ENCODE data around the genes ADCY4 and NOVA1.

DNA sequence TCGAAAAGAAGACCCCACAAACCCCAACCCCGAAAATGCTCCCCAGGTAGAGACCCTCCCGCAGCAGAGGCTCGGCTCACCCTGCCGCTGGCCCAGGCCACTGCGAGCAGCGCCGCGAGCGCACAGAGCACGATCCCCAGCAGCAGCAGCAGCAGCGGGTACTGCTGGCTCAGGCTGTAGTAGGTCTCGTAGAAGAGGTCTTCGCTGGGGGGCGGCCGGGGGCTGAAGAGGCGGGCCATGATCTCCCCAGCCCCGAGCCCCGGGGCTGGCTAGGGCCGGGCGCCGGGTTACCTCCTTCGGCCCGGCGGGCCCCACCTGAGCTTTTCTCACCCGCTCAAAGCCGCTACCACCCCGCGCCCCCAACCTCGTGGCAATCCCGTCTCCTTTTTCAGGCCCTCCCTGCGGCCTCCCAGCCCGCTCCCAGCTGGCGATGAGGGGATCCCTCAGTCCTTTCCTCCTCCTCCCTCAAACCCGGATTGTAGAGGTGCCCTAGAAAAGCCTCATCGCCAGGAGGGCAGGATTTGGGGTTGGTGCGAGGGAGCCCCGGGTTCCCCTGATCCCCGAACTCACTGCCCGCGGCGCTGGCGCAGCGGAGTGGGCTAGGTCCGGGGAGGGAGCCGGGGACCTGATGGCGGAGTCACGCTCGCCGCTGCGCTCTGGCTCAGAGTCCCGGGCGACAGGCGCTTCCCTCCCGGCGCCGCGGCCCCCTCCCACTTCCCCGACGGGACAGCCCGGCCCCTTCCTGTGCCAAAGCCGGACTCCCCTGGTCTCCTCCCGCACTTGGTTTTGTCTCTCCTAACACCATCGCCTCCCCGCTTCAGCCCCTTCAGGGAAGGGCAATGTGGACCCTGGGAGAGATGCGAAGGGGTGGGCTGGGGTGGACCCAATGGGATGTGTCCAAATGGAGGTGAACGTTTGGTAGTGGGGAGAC is at the start of gene ADCY4:
ADCY4 (minus strand) TSS at position 658 of the 931 bp plus-strand sequence.
- RRBS = 85% methylated on average over 29 of the region's 67 CpGs

GRCh38 chr14:24380298-24380520 is 12.2 kb downstream of the NFATC4 start:
- RRBS = no CpG with 5 or more reads among the region's 4 CpGs

DNA sequence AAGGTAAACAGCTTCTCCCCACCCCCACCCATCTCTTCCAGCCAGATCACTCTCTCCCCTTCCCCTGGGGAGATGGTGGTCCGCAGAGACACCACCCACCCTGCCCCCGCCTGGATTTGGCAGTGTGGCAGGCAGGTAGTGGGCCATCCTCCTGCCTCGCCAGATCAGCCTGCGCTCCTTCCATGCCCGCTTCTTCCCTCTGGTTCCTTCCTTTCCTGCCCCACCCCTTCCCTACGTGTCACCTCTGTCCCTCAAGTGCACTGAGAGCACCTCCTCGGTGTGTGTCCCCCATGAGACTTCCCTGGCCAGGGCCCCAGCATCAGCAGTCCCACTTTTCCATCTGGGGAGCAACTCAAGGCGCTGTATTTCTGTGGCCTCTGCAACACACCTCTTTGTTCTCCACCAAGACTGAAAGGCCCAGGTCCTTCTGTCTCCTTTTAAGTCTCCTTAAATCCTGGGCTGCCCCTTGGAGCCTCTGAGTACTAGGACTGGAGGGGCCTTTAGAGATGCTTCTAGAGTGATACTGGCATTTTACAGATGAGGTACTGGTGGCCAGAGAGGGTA is 721 bp downstream of the NYNRIN start:
- RRBS = no CpG with 5 or more reads among the region's 8 CpGs

GRCh38 chr14:24425201-24425630 is 4.3 kb downstream of the CBLN3 start:
- RRBS = no CpG with 5 or more reads among the region's 2 CpGs

GRCh38 chr14:24436276-24437278 is 6.0 kb downstream of the SDR39U1 start:
- RRBS = 64% methylated on average over 4 of the region's 13 CpGs

DNA sequence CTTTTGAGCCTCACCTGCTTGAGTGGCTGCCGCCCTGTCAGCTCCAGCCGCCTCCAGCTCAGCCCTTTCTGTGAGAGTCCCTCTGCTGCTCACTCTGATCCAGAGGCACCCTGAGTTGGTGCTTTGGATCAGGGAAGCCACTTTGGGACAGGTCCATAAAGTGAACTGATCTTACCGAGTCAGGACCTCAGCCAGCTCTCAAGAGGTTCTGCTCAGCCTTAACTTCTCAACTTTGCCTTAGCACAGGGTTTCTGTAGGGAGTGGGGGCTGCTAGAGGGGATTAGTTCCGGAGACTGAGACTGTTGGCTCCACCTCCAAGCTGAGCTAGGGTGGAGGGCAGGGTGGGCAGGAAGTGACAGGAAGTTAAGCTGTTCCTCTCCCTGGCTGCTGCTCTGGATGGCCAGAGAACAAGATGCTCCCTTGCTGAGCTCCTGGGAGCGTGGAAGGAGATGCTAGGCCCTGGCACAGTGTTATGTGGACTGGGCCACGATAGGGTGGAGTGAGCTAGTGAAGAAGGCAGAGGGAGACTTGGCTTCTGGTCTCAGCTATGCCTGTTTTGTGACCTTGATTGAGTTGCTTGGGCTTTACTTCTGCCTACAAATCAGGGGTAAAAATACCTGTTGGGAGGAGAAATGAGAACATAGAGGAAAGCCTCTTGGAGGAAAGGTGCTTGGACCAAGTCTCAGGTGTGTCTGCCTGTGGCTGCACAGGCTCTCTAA is 5.1 kb downstream of the SDR39U1 start:
- RRBS = no CpG with 5 or more reads among the region's 6 CpGs

DNA sequence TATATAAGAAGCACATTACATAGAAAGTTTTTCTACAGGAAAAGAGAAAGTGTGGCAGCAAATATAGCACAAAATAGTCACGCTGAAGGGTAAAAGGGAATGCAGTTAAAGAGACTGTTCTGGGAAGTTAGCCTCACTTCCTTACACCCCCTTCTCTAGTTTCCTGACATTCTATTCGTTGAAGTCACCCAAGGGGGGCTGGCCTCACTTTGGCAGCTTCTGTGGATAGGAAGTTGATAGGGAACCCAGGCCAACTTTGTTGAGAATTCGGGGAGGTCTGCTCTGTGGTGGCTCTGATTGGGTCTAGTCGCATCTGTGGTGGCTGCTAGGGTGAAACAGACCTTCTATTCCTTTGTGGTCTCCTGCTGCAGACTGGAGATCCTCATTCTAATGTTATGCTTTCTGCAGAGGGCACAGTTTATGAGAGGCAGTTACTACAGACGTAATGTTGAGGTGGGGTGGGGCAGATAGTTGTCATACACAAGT is 28.7 kb upstream of the GZMB start:
- RRBS = no CpG with 5 or more reads among the region's 5 CpGs

- RRBS = no CpG with 5 or more reads among the region's 9 CpGs
These were observed 45.7 kb upstream of the GZMB start for GRCh38 chr14:24679610-24680182.

DNA sequence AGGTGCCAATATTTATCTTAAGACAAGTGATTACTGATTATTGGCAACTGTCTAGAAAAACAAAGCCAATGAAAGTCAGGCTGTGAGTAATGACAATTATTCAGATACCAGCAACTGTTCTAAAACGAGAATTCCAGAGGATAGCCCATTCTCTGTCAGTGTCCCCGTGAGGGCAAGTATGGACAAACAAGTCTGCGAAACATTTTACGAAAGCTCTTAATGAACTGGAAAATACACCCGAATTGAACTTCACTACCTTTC is 75.8 kb downstream of the STXBP6 start:
- RRBS = no CpG with 5 or more reads among the region's 5 CpGs

GRCh38 chr14:25041318-25041843 is 8.6 kb downstream of the STXBP6 start:
- RRBS = no CpG with 5 or more reads among the region's 4 CpGs

DNA sequence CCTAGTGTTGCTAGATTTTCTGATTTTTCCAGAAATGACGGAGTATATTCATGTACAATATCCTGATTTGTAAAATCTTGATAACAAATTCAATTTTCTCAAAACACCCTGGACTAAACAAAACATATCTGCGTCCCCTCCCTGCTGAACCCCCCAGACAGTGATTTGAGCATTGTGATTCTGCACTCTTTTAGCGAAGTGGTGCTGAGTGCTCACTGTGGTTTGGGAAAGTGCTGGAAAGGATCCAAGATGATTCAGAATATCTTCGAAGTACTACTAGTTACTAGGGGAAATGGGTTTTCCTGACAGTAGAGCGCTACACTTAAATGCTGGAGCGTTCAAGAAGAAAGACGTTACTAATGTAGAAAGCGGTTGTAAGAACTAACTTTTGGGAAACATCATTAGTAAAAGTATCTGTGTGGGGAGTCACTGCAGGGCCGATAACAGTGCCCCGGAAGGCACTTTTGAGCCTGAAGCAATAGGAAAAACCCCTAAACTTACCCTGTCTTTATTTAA is 813 bp upstream of the STXBP6 start:
- RRBS = no CpG with 5 or more reads among the region's 10 CpGs

GRCh38 chr14:25182662-25183199 is 132.8 kb upstream of the STXBP6 start:
- RRBS = no CpG with 5 or more reads among the region's 1 CpG

DNA sequence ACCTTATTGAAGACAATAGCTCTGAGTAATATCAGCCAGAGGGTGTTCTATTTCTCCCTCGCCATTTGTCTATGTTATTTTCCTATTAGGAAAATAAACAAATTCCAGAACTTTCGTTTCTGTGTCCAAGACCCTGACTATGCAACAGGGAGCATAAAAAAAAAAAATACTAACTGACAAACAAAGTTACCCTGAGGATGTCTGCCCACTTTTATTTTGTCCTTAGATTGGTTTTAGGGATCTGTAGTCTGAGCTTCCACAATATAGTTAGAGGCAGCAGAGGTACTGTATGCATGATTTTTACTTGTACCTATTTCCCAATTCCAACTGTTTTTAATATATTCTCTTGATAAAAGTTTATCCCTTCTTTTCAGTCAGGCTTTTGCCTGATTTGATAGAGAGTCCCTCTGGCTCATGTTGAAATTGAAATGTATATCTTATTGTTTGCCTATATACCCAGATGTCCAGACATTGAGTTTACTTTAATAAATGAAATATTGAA is 419.4 kb downstream of the NOVA1 start:
- RRBS = no CpG with 5 or more reads among the region's 2 CpGs

DNA sequence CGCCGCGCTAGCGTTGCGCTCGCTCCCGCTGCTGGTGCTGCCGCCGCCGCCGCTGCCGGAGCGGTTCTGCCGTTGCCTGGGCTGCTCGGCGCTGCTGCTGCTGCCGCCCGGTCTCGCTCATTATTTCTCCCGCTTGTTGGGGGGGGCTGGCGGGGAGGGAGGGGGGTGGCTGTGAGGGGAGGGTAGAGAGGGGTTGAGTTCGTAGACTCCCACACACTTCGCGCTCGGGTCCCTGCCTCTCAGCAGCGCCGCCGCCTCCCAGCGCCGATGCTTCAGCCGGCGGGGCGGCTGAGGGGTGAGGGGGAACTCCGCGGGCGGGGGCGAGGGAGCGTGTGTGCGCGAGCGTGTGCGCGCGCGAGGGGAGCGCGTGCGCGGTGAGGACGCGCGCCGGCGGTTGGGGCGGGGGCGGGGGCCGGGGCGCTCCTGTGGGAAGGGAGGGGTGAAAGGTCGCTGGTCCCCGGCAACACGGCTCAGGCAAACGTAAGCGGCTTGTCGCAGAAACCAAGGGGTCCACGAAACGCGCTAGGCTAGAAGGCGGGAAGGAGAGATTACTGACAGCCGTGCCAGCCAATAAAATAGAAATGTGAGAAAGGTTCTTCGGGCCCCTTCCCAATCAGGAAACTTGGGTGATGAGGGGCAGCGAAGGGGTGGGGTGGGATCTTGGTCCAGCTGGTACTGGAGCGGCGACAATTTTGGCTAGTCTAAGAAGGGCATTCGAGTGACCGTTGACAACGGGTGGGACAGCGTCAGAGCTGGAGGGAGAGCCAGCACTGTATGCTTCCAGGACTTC is at the start of gene NOVA1:
NOVA1 (minus strand) TSS at position 68 of the 790 bp plus-strand sequence.
- RRBS = 1% methylated on average over 24 of the region's 77 CpGs

DNA sequence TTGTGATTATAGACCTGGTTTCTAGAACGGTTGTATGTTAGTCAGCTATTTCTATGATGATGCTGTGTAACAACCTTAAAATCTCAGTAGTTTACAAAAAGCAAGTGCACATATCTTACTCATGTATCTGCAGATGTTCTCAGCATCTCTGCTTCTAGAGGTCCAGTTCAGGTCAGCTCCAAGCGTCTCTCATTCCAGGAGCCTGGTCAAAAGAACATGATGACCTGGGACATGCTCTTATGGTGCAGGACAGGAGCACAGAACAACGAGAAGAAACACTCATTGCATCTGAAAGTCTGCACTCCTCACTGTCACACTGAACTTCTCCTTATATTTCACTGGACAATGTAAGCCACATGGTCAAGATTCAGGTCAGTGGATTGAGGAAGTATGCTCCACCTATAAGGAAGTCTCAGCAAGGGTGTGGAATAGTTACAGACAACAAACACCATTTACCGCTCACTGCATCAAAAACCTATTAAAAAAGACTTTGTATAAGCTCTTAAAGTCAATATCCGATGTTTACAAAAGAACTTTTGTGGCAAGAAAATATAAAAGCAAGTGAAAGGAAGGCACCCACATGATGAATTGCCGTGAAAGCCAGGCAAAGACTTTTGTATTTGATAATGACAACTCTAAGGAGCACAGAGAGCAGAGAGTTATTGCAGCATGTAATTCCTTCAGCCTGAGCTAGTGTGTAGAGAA is 153.1 kb upstream of the FOXG1 start:
- RRBS = no CpG with 5 or more reads among the region's 6 CpGs

- RRBS = 43% methylated on average over 18 of the region's 126 CpGs
These were observed 1.1 kb downstream of the FOXG1 start for GRCh38 chr14:28767308-28768445.

DNA sequence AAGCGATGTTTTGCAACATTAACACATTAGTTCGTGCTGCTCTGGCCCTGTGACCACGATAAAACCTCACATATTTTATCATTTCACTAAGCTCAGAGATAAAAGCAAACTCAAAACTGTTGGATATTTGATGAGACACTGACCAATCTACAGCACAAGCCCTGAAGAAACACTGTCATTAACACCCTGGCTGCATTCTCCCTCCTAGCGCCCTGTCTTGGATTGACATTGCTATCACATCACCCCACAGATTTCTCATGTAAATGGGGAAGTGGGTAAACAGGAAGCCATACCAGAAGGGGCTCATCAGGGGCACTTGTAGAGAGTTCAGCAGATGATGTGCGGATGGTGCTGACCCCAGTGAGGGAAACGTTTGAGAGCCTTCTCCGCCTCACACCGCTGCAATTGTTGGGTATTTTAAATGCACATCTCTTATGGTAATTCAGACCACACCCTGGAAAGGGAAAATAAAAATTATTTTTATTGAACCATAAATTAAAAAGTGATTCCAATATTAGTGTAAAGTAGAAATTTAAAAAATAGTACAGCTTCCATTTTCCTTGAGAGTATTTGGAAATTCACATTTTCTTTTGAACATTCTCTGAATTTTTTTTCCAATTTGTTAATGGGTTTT is 264.1 kb downstream of the PRKD1 start:
- RRBS = no CpG with 5 or more reads among the region's 8 CpGs

GRCh38 chr14:29745832-29746314 is 181.8 kb downstream of the PRKD1 start:
- RRBS = no CpG with 5 or more reads among the region's 4 CpGs

- RRBS = no CpG with 5 or more reads among the region's 2 CpGs
These were observed 300.2 kb upstream of the PRKD1 start for GRCh38 chr14:30227859-30228160.

All from SK-N-MC (cell line).